Glomerular endothelial cell (primary cell): ENCODE measurements around the gene DUS1L.

DNA sequence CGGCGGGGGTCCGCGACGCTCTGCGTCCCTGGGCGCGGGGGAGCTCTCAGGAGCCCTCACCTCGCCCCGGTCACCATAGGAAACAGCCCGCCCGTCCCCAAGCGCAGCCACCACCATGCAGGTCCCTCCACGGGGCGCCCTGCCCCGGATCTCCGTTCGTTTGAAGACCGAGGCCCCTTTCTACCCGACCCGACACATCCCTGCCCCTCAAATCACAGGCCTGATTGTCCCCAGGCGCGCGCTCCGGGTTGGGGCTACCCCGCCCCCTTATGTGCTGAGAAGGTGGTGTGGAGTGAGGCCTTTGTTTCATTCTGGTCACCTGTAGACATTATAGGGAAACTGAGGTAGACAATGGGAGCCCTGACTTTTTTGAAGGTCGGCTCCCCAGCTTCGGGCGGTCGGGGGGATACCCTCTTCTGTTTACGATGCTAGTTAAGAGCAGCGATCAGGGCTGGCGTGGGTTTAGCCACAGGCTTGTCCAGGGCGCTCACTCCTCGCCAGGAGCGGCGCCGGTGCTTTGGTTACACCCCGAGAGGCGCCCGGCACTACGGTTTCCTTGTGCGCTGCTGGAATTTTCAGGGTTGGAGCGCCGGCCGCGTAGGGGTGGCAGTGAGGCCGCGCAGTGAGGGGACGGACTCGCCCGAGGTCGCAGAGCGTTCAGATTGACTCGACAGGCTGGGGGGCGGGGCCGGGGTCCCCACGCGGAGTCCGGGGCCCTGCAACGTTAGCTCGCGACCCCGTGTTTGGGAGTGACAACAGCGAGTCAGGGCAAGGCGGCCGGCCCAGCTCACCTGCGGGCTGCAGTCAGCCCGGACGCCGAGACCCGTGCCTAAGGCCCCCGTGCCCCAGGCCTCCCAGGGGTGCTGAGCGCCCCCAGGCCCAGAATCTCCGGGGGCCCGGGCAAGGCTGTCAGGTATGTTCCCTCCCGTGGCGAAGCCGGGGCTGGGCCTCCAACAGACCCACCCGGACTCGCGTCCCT, 998 bp upstream of the ACTG1 start:
- RAMPAGE, long total RNA = no peak

GRCh38 chr17:81517381-81518171, 5.0 kb upstream of the ACTG1 start:
- RAMPAGE, long total RNA = no peak

GRCh38 chr17:81539643-81540284, 11.6 kb downstream of the FSCN2 start:
- RAMPAGE, long total RNA = no peak

- RAMPAGE, long total RNA = no peak
Observed at GRCh38 chr17:81545422-81546176, 6.6 kb downstream of the FAAP100 start.

GRCh38 chr17:81553210-81553986, 1.2 kb upstream of the FAAP100 start:
- RAMPAGE, long total RNA = no peak

- RAMPAGE, long total RNA = no peak
Observed at GRCh38 chr17:81635321-81636028, 1.4 kb downstream of the NPLOC4 start.

GRCh38 chr17:81682558-81683025, 1.0 kb downstream of the ARL16 start:
- RAMPAGE, long total RNA = no peak

GRCh38 chr17:81711067-81711651, 925 bp upstream of the SLC25A10 start:
- RAMPAGE, long total RNA = no peak

DNA sequence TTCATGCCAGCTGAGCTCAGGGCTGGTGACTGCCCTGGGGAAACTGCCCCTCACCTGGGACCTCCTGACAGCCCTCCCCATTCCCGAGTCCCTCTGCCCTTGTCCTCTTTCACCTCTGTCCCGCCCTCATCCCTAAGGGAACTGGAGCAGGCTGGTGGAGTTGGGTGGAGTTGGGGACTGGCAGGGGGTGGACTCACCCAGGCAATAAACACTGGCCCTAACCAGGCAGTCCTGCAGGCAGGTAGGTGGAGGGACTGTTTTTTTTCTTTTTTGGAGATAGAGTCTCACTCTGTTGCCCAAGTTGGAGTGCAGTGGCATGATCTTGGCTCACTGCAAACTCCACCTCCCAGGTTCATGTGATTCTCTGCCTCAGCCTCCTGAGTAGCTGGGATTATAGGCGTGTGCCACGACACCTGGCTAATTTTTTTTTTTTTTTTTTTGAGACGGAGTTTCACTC, 11.7 kb downstream of the GCGR start:
- RAMPAGE, long total RNA = no peak

DNA sequence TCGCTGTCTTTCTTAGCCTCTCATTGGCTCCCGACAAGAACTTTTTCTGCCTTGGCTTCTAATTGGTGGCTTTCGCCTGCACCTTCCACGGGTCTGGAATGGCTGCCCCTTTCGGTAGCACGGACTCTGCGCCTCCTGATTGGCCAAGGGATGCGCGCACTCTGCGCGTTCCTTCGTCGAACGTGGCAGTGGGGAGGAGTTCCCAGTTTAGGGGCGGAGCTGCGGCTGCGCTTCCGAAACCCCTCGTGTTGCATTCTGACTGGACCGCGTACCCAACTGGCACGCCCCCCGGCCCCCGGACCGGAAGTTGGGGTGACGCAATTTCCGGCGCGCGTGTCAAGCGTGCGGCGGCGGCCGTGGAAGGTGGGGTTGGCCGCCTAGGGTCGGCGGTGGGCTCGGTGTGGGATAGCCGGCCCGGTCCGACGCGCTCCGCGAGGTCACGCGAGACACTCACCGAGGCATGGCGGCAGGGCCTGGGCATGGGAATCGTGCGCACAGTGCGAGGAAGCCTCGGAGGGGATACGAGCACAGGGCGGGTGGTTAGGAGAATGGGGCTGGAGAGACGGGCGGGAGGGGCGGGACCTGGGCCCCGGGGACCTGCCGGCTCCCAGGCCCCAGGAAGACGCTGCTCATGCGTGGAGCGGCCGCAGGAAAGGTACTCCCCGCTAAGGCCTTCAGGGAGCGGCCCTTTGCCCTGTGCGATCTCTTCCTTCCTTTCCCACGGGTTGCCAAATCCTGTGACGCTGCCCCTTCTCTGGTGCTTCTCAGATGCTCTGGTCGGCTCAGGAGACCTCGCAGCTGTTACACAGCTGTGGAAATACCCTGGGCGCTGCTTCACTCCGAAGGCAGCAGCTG, 669 bp upstream of the P4HB start:
- RAMPAGE, long total RNA = no peak

GRCh38 chr17:81865181-81866308, 5.2 kb upstream of the P4HB start:
- RAMPAGE, long total RNA = no peak

DNA sequence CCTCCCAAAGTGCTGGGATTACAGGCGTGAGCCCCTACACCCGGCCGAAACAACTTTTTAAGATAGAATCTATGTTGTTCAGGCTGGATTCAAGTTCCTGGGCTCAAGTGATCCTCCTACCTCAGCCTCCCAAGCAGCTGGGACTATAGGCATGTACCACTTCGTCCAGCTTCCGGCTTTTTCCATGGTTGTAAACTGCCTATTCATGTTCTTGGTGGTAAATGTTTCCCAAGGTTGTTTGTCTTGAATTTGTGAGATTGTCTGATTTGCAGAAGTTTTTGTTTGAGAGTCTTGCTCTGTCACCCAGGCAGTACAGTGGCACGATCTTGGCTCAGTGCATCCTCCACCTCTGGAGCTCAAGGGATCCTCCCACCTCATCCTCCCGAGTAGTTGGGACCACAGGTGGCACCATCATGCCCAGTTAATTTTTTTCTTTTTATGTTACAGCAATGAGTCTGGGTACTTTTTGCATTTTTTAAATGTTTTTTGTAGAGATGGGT, 5.6 kb upstream of the ARHGDIA start:
- RAMPAGE, long total RNA = no peak

- RAMPAGE, long total RNA = no peak
Observed at GRCh38 chr17:81889527-81890146, 1.7 kb downstream of the ALYREF start.

GRCh38 chr17:81890173-81890924, 1.0 kb downstream of the ALYREF start:
- RAMPAGE, long total RNA = no peak

GRCh38 chr17:81903113-81903634, 1.1 kb downstream of the NPB start:
- RAMPAGE, long total RNA = no peak

DNA sequence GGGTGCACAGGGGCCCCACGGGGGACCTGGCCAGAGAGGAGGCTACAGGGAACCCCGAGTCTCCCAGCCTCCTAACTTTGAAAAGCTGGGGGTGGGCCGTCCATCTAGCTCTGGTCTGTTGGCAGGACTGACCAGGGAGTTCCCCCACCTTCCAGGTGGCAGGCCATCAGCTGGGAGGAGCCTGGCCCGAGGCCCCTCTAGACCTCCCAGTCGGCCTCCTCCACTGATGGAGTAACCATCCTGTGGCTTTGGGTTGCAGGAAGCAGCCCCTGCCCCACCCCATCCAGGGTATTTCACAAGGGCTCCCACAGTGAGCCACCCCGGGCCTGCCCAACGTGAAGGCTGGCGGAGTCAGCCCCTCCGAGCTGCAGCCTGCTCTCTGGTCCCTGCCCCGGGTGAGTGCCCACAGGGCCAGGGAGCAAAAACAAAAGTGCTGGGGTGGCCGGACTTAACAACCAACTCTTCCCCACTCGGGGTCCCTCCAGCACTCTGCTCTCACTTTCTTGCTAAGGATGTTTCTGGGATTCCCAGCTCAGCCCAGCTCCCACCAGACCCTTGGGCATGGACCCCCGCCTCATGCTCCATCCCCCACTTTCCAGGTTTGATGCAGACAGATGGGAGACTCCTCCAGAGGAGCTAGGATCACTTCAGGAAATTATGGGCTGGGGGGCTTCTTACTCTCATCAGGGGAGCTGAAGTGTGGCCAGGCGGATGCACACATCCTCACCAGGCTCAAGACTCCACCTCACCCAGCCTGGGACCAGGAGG, 3.5 kb downstream of the MAFG start:
- RAMPAGE, long total RNA = no peak

- RAMPAGE, long total RNA = no peak
Observed at GRCh38 chr17:81941724-81942416, 4.8 kb upstream of the PYCR1 start.

- RAMPAGE, long total RNA = no peak
Observed at GRCh38 chr17:82024906-82025539, 1.9 kb downstream of the LRRC45 start.

DNA sequence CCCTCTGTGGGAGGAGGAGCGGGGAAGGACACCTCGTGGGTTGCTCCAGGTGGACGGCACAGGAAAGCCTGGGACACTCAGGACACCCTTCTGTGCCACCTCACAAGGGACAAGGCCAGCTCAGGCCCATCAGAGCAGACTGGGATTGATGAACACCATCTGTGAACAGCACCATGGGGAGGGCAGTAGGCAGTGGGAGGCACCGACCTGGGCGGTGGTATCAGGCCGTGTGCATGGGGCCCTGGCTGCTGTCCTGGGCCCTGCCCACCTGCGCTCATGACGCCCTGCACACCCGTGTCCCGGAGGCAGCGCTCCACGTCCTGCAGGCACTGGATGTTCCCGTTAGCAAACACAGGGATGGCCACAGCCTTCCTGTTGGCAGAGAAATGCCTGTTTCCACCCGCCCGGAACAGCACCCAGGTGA, 4.2 kb downstream of the DUS1L start:
- RAMPAGE, long total RNA = no peak

DNA sequence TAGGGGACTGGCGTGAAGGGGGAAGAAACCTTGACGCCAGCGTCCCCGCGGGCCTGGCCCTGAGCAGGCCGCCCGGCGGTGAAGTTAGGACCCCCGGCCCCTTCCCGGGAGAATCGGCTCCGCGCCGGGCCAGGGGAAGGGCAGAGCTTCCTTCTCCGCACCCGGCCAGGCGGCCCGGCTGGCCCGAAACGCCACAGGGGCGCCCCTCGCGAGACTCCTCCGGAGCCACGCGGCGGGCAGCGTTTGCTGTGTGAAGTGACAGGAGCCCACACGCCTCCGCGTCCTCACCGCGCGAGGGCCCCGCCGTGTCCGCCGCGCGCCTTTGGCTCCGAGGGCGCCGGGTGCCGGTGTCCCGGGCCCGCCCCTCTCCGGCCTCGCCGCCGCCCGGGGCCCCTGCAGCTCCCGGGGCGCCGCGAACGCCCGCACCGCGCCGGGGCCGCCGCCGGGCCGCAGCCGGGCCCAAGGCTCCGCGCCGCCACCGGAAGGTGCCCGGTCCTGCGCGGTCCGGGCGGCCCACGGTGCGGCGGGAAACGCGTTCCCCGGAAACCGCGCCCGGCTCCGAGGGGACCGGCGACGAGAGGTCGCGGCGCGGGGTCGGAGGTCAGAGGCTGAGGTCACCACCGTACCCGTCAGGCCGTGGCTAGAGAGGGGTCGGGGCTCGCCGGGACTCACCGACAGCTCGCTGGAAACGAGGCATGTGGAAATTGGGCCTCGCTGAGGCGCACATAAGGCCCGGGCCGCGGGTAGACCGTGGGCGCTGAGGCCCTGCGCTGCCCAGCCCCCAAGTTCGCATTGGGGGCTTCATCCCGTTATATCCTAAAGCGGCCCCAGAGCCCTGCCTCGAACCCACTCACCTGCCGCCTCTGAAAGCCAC, at the start of gene DUS1L:
Gene DUS1L, minus strand, starts transcription at position 480 of the 874 bp plus-strand sequence.
- RAMPAGE, long total RNA = no peak